A172 (cell line): ENCODE measurements around a stretch of chr13.

DNA sequence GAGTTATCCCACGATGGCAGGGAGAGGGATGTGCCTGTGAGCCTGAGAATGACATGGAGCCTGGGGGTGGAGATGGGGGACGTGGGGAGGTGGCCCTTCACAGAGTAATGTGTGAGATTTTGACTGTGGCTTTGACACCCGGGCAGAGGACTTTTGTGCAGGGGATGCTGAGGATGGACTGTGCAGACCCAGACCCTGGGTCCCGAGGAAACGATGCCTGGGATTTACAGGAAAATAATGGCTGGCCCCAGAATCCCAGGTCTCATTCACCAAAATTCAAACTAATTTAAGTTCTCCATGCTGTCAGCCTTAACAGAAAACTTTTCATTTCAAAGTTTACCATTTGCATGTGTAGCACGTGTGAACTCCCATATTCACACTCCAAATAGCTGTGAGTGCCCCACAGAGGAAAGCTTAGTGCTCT is 215.9 kb upstream of the IRS2 start:
- RAMPAGE, long total RNA: no peak

DNA sequence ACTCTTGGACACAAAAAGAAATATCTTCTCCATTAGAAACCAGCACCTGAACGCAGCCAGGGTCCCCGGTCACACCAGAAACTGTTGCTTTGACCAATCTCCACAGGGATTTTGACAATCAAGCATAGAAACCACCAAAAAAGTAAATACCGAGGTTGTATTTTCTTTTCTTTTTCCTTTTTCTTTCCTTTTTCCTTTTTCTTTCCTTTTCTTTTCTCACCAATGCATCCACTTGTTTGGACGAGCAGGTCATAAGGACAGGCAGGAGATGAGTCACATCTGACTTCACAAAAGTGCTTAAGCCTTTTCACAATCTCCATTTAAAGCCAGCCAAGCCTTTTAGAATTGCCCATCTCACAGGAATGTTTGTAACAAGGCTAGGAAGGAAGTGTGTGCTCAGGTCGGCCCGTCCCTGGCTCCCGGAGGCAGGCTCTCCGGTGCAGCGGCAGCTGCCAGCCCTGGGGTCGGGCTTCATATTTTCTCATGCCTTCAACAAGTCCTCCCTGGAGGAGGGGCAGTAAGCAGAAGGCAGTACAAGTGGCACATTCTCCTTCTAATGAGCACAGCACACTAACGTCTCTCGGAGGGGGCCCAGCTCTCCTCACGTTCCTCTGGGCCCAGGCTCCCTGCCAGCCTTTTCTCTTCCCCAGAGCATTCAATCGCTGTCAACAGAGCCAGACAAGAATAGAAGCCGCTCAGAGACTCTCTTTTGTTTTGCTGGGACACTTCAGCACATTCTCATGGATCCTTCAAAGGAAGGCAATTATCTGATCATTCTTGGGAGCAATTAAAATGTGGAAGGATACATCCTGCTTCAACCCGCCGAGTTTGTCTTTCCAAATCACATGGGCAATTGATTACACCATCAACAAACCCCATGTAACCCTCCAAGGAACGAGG is 180.5 kb downstream of the COL4A1 start:
- RAMPAGE, long total RNA: no peak

DNA sequence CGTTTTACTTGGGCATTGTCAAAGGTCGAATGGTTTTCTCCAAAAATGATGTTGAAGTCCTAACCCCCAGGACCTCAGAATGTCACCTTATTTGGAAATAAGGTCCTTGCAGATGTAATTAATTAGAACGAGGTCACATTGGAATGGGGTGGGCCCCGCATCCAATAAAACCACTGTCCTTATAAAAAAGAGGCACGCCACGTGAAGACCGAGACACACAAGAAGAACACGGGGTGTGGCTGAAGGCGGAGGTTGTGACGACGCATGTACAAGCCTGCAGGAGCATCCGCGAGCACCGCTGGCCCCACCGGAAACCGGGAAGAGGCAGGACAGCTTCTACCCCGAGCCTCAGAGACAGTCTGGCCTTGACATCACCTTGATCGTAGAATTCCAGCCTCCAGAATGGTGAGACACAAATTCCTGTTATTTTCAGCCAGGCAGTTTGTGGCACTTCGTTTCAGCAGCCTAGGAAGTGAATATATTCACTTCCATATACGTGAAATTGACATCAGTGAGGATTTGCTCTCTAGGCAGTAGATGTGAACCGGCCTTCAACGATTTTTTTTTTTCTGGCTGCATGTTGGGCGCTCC is 177.9 kb downstream of the COL4A1 start:
- RAMPAGE, long total RNA: no peak

- RAMPAGE, long total RNA: no peak
Observed at GRCh38 chr13:110197387-110197784, 109.6 kb downstream of the COL4A1 start.

DNA sequence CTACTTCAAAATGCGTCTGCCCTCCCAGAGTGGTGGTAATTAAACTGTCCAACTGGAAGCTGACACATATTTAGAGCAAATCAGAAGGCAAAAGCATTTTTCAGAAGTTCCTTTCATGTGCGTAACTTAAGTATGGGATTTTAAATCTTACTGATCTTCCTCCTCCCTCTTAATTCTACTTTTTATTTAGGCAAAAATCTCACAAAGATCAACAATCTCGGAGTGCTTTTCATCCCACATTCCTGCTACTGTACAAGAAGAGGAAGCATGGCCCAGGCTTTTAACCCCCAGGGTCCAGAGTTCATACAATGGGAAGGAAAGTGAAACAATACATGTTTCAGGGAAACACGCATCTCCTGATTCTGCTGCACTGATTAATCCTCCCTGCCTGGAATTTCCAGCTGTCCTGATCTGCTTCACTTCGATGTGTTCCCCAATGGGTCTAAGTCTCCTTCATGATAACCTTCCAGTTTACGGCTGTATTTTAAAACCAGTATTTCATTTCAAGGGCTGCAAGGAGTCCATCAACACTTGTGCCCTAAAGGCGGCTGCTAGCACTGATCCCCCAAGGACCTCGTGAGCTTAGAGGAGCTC is 44.5 kb downstream of the COL4A1 start:
- RAMPAGE, long total RNA: no peak

- RAMPAGE, long total RNA: no peak
Observed at GRCh38 chr13:110278021-110279247, 28.5 kb downstream of the COL4A1 start.

DNA sequence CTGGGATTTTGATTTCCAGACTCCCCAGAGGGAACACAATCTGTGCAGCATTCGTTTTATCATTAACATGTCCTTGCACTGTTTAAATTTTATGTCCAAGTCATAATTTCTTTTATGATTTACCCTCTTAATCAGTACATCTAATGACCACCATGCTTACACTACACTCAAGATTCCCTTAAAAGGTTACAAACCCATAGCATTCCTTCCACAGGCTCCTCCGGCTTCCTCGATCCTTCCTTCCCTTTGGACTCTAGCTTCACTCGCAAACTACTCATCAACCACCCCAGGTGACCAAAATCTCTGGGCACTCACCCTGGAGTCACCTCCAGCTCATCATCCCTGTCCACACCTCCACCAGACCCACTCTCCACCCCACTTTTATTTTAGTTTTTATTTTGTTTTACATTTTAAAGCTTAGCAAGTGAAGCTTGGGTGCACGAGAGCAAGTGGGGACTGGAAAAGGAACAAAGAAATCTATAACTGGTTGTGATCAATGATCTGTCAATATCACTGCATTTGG is 16.6 kb downstream of the COL4A1 start:
- RAMPAGE, long total RNA: no peak

DNA sequence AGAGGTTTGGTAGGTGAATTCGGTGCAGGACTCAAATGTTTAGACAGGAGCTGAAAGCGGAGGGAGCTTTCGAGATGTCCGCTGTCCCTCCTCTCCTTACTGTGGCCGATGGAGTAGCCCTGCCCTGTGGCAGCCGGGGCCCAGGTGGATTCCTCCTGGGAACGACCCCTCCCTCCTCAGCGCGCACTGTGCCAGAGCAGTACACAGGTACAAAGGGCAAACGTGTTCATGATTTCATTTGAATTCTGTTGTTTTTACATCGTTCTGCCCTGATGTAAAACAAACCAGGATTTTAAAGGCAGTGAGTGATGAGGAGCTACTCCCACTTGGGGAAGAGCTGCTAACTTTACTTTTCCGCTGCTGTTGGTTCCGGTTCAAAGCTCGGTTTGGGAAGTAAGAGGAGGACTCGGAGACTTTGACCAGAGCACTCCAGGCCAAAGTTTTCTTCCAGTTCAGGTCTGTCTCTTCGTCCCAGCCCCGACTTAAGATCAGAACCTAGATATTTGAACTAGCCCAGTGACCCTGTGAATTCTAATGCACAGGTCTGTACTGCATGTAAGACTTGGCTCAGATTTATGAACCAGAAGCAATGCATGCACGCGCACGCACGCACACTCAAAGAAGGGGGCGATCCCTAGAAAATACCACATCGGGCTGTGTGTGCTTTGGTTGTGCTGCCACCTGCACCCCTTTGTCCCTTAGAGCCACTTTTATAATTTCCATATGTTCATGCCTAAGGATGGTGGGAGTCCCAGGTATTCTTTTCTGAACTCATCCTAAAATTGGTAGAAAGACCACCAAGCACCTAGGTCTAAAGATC is 2.0 kb downstream of the COL4A2 start:
- RAMPAGE, long total RNA: no peak

- RAMPAGE, long total RNA: no peak
Observed at GRCh38 chr13:110309811-110310492, 2.9 kb downstream of the COL4A2 start.

GRCh38 chr13:110329551-110330519 is 22.8 kb downstream of the COL4A2 start:
- RAMPAGE, long total RNA: no peak

- RAMPAGE, long total RNA: no peak
Observed at GRCh38 chr13:110382804-110383263, 75.8 kb downstream of the COL4A2 start.

DNA sequence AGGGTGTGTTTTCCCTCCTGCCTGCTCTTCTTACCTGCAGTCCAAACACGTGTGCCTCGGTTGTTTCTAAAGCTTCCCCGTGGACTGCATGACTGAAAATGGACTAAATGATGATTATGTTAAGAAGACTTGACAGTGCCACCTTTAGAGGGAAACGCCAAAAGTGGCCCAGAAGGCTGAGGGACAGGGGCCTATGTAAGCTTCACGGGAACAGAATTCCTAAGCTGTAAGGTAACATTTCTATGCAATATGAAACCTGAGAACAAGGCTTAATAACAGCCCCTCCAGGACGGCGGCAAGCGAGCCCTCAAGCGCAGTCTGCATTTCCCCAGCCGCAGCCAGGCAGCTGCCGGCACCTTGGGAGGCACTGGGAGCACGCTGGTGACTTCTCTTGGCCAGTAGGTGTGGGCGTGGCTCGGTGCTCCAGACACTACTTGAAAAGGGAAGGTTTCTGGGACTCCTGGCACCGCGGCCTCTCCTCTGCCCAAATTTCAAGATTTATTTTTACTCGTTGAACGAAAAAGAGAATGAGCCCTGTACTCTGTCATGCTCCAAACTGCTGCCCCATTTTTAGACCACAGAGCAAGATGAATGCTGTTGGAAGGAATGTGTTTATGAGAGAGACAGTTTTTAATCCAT is 81.0 kb downstream of the COL4A2 start:
- RAMPAGE, long total RNA: no peak

DNA sequence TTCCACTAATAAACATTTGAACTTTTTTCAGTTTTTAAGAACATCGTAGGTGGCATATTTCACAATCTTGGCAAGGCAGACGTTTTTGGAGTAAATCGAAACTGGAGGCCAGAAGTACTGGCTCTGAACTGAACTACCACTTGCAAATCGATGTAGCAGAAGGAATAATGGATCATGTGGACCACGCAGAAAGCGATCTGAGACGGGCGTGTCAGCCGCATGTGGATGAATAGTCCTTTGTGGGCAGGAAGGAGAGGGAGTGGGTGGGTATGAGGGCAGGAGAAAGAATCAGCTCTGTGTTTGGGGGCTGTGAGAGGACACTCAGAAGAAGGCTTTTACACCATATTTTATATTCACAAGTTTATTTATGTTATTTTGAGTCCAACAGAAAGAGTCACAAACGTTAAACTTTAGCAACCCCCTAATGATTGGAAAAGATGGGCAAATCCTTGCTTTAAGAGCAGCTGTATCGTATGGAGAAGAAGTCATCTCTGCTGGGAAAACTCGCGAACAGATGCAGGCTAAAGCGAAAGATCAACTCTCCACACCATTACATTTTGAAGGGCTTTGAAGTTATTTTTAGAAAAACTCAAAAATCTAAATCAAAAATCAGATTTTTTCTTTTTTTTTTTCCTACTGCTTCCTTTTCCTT is 90.5 kb downstream of the COL4A2 start:
- RAMPAGE, long total RNA: no peak

GRCh38 chr13:110404353-110404818 is 97.3 kb downstream of the COL4A2 start:
- RAMPAGE, long total RNA: no peak

DNA sequence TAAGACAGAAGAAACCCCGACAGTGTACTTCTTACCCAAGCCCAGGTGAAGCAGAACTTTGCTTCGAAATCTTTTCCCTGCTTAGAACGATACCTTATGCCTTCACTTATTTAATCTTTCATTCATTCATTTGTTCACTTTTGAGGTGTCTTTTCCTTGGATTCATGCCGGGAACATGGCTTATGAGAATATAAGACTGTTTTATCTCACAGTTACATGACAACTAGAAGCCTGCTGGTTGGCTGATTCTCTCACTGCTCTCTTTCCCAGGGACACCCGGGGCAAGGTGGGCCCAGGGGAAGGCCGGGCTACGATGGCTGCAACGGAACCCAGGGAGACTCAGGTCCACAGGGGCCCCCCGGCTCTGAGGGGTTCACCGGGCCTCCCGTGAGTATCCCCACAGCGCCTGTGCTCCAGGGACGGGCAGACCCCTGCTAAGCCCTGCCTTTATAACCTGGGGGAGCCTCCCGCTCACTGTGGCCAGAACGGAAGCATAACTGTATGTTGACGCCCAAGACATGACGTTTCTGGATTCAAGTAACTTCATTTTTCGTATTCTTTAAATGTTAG is 121.2 kb downstream of the COL4A2 start:
- RAMPAGE, long total RNA: no peak

GRCh38 chr13:110503228-110504099 is 58.1 kb downstream of the RAB20 start:
- RAMPAGE, long total RNA: no peak

- RAMPAGE, long total RNA: no peak
Observed at GRCh38 chr13:110506279-110506793, 55.2 kb downstream of the RAB20 start.

- RAMPAGE, long total RNA: no peak
Observed at GRCh38 chr13:110576700-110577302, 15.3 kb upstream of the RAB20 start.

GRCh38 chr13:110646802-110647364 is 31.5 kb downstream of the NAXD start:
- RAMPAGE, long total RNA: no peak

GRCh38 chr13:110676533-110677384 is 29.2 kb downstream of the CARS2 start:
- RAMPAGE, long total RNA: no peak